GM12878 (cell line): Measurements from ENCODE around the genes CREG2 and C2orf49.

- RAMPAGE, long total RNA = no peak
- RRBS, 2 experiments = no CpG with 5 or more reads among the region's 21 CpGs
CAGE:
- cytosol, long polyA minus RNA = no peak
- cytosol, long polyA plus RNA = no peak
- long polyA plus RNA = no peak
- nucleolus, long total RNA = no peak
- nucleus, long polyA plus RNA = no peak
- nucleus, long total RNA = no peak
Measured at GRCh38 chr2:101152322-101153119, 1.3 kb upstream of the TBC1D8 start.

GRCh38 chr2:101173818-101174397 is 22.7 kb upstream of the TBC1D8 start:
- RAMPAGE, long total RNA = no peak
- RRBS, 2 experiments = no CpG with 5 or more reads among the region's 2 CpGs
CAGE:
- cytosol, long polyA minus RNA = no peak
- cytosol, long polyA plus RNA = no peak
- long polyA plus RNA = no peak
- nucleolus, long total RNA = no peak
- nucleus, long polyA plus RNA = no peak
- nucleus, long total RNA = no peak

GRCh38 chr2:101244703-101245318 is 7.9 kb upstream of the CNOT11 start:
- RAMPAGE, long total RNA = no peak
- RRBS, 2 experiments = no CpG with 5 or more reads among the region's 13 CpGs
CAGE:
- cytosol, long polyA minus RNA = no peak
- cytosol, long polyA plus RNA = no peak
- long polyA plus RNA = no peak
- nucleolus, long total RNA = no peak
- nucleus, long polyA plus RNA = no peak
- nucleus, long total RNA = no peak

DNA sequence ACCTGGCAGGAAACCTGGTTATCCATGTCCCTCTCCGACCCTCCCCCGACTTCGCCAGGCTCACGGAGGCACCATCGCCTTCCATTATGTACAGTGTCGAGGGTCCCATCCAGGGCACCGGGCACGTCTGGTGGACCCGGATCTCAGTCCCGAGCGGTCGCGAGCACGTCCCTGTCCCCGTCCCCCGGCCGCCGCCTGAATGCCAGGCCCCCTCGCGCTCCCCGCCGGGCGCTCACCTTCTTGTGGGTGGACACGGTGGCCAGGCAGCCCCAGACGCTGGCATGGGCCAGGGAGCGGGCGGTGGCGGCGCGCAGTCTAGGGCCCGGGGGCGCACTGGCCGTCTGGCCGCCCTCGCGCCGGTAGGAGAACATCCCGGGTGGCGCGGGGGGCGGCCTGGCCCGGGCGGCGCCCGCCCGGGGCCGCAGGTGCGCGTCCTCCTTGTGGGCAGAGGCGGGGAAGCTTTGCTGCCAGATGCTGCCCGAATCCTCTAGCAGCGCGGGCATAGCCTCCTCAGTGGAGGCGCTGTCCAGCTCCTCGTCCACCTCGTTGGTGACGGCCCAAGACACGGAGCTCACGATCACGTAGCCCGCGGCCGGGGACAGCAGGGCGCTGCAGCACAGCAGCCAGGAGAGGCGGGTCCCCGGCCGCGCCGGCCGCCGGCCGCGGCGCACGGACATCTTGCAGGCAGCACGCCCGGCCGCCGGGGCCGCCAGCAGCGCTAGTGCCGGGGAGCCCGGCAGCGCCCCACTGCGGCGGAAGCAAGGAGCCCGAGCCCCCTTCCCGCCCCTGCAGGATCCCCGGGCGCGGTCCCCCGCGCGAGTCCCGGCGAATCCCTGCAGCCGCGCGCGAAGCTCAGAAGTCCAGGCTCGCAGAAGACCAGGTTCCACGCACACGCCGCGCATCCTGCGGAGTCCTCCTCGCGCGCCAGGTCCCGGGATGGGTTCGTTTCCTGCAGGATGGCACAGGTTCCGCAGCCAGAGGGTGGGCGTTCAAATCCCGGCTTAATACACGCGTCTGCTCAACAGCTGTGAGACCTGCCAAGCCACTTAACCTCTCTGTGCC is at the start of gene CREG2:
Gene CREG2 (minus strand): TSS at position 723 of the 1,062 bp plus-strand sequence.
- RAMPAGE, long total RNA = no peak
- RRBS, 2 experiments = 4 to 11% methylated on average over 43 to 55 of the region's 116 CpGs
CAGE:
- cytosol, long polyA minus RNA = no peak
- cytosol, long polyA plus RNA = no peak
- long polyA plus RNA = no peak
- nucleolus, long total RNA = no peak
- nucleus, long polyA plus RNA = no peak
- nucleus, long total RNA = no peak

GRCh38 chr2:101474324-101474916 is 492 bp downstream of the RFX8 start:
- RAMPAGE, long total RNA = no peak
- RRBS, 2 experiments = 2 to 3% methylated on average over 13 to 16 of the region's 52 CpGs
CAGE:
- cytosol, long polyA minus RNA = no peak
- cytosol, long polyA plus RNA = no peak
- long polyA plus RNA = no peak
- nucleolus, long total RNA = no peak
- nucleus, long polyA plus RNA = no peak
- nucleus, long total RNA = no peak

- RAMPAGE, long total RNA = no peak
CAGE:
- cytosol, long polyA minus RNA = no peak
- cytosol, long polyA plus RNA = no peak
- long polyA plus RNA = no peak
- nucleolus, long total RNA = no peak
- nucleus, long polyA plus RNA = no peak
- nucleus, long total RNA = no peak
Measured at GRCh38 chr2:101718856-101719297, 21.4 kb downstream of the MAP4K4 start.

- RAMPAGE, long total RNA = no peak
- RRBS, 2 experiments = no CpG with 5 or more reads among the region's 5 CpGs
CAGE:
- cytosol, long polyA minus RNA = no peak
- cytosol, long polyA plus RNA = no peak
- long polyA plus RNA = no peak
- nucleolus, long total RNA = no peak
- nucleus, long polyA plus RNA = no peak
- nucleus, long total RNA = no peak
Measured at GRCh38 chr2:101987692-101988130, 4.0 kb upstream of the IL1R2 start.

- RAMPAGE, long total RNA = no peak
- RRBS, 2 experiments = no CpG with 5 or more reads among the region's 7 CpGs
CAGE:
- cytosol, long polyA minus RNA = no peak
- cytosol, long polyA plus RNA = no peak
- long polyA plus RNA = no peak
- nucleolus, long total RNA = no peak
- nucleus, long polyA plus RNA = no peak
- nucleus, long total RNA = no peak
Measured at GRCh38 chr2:102050989-102051453, 59.3 kb downstream of the IL1R2 start.

GRCh38 chr2:102101743-102102169 is 40.8 kb upstream of the IL1R1 start:
- RAMPAGE, long total RNA = no peak
- RRBS, 2 experiments = no CpG with 5 or more reads among the region's 5 CpGs
CAGE:
- cytosol, long polyA minus RNA = no peak
- cytosol, long polyA plus RNA = no peak
- long polyA plus RNA = no peak
- nucleolus, long total RNA = no peak
- nucleus, long polyA plus RNA = no peak
- nucleus, long total RNA = no peak

DNA sequence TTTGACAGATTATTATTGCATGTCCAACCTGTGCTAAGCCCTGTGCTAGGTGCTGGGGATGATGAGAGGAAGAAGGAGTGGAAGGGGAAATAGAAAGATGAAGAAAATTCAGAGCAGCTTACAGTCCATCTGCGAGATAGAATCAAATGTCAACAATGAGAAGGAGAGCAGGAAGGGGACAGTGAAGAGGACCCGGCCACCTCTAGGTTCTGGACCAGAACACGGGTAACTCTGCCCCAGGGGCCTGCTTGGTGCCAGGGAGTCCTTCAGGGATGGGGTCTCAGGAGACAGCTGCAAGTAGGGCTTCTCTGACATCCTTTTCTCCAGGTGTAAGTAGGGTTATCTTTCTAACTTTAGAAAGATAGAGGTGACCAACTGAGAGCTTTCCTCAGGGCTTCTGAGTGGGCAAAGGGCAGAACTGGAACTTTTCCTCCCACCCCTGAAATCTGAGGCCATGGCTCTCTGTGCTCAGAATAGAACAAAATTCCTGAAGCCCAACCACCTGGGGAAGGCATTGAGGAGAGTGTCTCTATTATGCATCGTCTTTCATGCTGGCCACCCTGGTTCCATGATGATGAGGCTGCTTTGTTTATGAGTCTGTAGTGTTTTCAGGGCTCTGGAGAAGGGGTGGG is 30.9 kb upstream of the IL1R1 start:
- RAMPAGE, long total RNA = no peak
- RRBS, 2 experiments = no CpG with 5 or more reads among the region's 4 CpGs
CAGE:
- cytosol, long polyA minus RNA = no peak
- cytosol, long polyA plus RNA = no peak
- long polyA plus RNA = no peak
- nucleolus, long total RNA = no peak
- nucleus, long polyA plus RNA = no peak
- nucleus, long total RNA = no peak

- RAMPAGE, long total RNA = no peak
- RRBS, 2 experiments = no CpG with 5 or more reads among the region's 19 CpGs
CAGE:
- cytosol, long polyA minus RNA = no peak
- cytosol, long polyA plus RNA = no peak
- long polyA plus RNA = no peak
- nucleolus, long total RNA = no peak
- nucleus, long polyA plus RNA = no peak
- nucleus, long total RNA = no peak
Measured at GRCh38 chr2:102240567-102241262, 53.9 kb downstream of the IL1RL2 start.

DNA sequence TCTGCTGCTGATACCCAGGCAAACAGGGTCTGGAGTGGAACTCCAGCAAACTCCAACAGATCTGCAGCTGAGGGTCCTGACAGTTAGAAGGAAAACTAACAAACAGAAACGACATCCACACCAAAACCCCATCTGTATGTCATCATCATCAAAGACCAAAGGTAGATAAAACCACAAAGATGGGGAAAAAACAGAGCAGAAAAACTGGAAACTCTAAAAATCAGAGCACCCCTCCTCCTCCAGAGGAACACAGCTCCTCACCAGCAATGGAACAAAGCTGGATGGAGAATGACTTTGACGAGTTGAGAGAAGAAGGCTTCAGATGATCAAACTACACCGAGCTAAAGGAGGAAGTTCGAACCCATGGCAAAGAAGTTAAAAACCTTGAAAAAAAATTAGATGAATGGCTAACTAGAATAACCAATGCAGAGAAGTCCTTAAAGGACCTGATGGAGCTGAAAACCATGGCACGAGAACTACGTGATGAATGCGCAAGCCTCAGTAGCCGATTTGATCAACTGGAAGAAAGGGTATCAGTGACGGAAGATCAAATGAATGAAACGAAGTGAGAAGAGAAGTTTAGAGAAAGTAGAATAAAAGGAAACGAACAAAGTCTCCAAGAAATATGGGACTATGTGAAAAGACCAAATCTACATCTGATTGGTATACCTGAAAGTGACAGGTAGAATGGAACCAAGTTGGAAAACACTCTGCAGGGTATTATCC is 14.0 kb downstream of the IL1RL1 start:
- RAMPAGE, long total RNA = no peak
- RRBS, 2 experiments = no CpG with 5 or more reads among the region's 11 CpGs
CAGE:
- cytosol, long polyA minus RNA = no peak
- cytosol, long polyA plus RNA = no peak
- long polyA plus RNA = no peak
- nucleolus, long total RNA = no peak
- nucleus, long polyA plus RNA = no peak
- nucleus, long total RNA = no peak

GRCh38 chr2:103741155-103741550 is 979.3 kb downstream of the TMEM182 start:
- RAMPAGE, long total RNA = no peak
- RRBS, 2 experiments = no CpG with 5 or more reads among the region's 3 CpGs
CAGE:
- cytosol, long polyA minus RNA = no peak
- cytosol, long polyA plus RNA = no peak
- long polyA plus RNA = no peak
- nucleolus, long total RNA = no peak
- nucleus, long polyA plus RNA = no peak
- nucleus, long total RNA = no peak

- RAMPAGE, long total RNA = no peak
- RRBS, 2 experiments = no CpG with 5 or more reads among the region's 2 CpGs
CAGE:
- cytosol, long polyA minus RNA = no peak
- cytosol, long polyA plus RNA = no peak
- long polyA plus RNA = no peak
- nucleolus, long total RNA = no peak
- nucleus, long polyA plus RNA = no peak
- nucleus, long total RNA = no peak
Measured at GRCh38 chr2:104758029-104758355, 95.9 kb upstream of the POU3F3 start.

DNA sequence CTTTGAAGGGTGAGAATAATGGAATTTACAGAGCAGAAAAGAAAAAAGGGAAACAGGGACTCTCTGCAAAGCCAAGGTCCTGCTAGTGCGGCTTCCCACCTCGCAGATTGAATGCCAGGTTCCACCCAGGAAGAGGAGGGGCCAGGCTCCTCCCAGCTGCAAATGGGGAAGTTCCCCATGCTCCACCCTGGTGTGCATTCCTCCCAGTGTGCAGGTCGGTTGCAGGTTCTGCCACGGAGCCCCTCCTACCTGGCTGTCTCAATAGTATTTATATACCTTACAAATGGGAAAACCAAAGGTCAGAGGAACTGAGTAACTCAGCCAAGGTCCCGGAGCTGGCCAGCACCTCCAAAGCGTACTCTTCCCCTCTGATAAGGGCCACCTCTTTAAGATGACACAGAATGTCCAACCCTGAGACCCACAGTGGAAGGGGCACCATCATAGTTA is 35.4 kb downstream of the POU3F3 start:
- RAMPAGE, long total RNA = no peak
- RRBS, 2 experiments = no CpG with 5 or more reads among the region's 6 CpGs
CAGE:
- cytosol, long polyA minus RNA = no peak
- cytosol, long polyA plus RNA = no peak
- long polyA plus RNA = no peak
- nucleolus, long total RNA = no peak
- nucleus, long polyA plus RNA = no peak
- nucleus, long total RNA = no peak

GRCh38 chr2:105102700-105103531 is 65.0 kb downstream of the MRPS9 start:
- RAMPAGE, long total RNA = no peak
- RRBS, 2 experiments = no CpG with 5 or more reads among the region's 21 CpGs
CAGE:
- cytosol, long polyA minus RNA = no peak
- cytosol, long polyA plus RNA = no peak
- long polyA plus RNA = no peak
- nucleolus, long total RNA = no peak
- nucleus, long polyA plus RNA = no peak
- nucleus, long total RNA = no peak

- RAMPAGE, long total RNA = no peak
- RRBS, 2 experiments = 62 to 76% methylated on average over 2 of the region's 11 CpGs
CAGE:
- cytosol, long polyA minus RNA = no peak
- cytosol, long polyA plus RNA = no peak
- long polyA plus RNA = no peak
- nucleolus, long total RNA = no peak
- nucleus, long polyA plus RNA = no peak
- nucleus, long total RNA = no peak
Measured at GRCh38 chr2:105180516-105181027, 61.0 kb upstream of the GPR45 start.

GRCh38 chr2:105336945-105337900 is at the start of gene C2orf49:
Gene C2orf49, plus strand, starts transcription at chr2:105337540.
- RAMPAGE, long total RNA = start-site peak on the minus strand at chr2:105337275-105337281, 14 and 19 reads in 2 replicates; start-site peak on the minus strand at chr2:105337450-105337485, 72 and 174 reads in 2 replicates; start-site peak on the plus strand at chr2:105337556-105337578, 378 and 283 reads in 2 replicates
- RRBS, 2 experiments = under 1 to 1% methylated on average over 8 to 15 of the region's 59 CpGs
CAGE:
- cytosol, long polyA minus RNA = start-site peak on the plus strand at chr2:105337554-105337587, 84 reads
- cytosol, long polyA plus RNA = start-site peak on the plus strand at chr2:105337529-105337602, 719 and 661 reads in 2 replicates
- long polyA plus RNA = start-site peak on the minus strand at chr2:105337213-105337278, 16 and 27 reads in 2 replicates; start-site peak on the plus strand at chr2:105337560-105337581, 163 and 511 reads in 2 replicates
- nucleolus, long total RNA = start-site peak on the plus strand at chr2:105337553-105337569, 216 reads
- nucleus, long polyA plus RNA = start-site peak on the plus strand at chr2:105337565-105337581, 96 and 169 reads in 2 replicates
- nucleus, long total RNA = no peak

DNA sequence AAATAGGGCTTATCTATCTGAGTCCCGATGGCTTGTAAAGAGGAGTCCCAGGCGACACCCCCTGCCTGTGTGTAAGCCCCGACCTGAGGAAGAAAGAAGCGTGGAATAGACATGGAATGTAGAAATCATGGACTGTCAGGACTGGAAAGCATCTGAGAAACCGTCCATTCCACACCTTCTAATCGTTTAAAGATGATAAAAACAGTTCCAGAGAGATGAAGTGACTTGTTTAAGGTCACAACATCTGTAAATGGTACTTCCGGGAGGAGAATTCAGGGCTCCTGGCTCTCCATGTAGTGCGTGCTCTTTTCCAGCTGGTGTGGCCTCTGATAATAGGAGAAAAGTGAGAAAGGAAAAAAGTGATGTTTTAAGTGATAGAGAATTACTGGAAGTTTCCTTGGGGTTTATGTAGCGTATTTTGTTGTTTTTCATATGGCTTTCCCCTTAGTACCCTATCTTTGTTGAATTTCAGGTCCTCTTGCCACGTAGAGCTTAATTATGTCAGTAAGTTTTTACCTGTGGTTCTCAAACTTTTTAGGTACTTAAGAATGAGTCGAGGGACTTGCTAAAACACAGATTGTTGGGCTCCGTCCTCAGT is 660 bp downstream of the C2orf49 start:
- RAMPAGE, long total RNA = no peak
- RRBS, 2 experiments = no CpG with 5 or more reads among the region's 12 CpGs
CAGE:
- cytosol, long polyA minus RNA = no peak
- cytosol, long polyA plus RNA = no peak
- long polyA plus RNA = no peak
- nucleolus, long total RNA = no peak
- nucleus, long polyA plus RNA = no peak
- nucleus, long total RNA = no peak

- RAMPAGE, long total RNA = no peak
- RRBS, 2 experiments = no CpG with 5 or more reads among the region's 5 CpGs
CAGE:
- cytosol, long polyA minus RNA = no peak
- cytosol, long polyA plus RNA = no peak
- long polyA plus RNA = no peak
- nucleolus, long total RNA = no peak
- nucleus, long polyA plus RNA = no peak
- nucleus, long total RNA = no peak
Measured at GRCh38 chr2:105364119-105364778, 26.9 kb downstream of the C2orf49 start.